Thoracic aorta (tissue), 1 donor: ENCODE measurements around a stretch of chr17.

- RAMPAGE, long total RNA = no peak
These were observed 150.2 kb downstream of the ENGASE start for GRCh38 chr17:79224766-79225207.

- RAMPAGE, long total RNA = no peak
These were observed 238.1 kb downstream of the RBFOX3 start for GRCh38 chr17:79372766-79373172.

DNA sequence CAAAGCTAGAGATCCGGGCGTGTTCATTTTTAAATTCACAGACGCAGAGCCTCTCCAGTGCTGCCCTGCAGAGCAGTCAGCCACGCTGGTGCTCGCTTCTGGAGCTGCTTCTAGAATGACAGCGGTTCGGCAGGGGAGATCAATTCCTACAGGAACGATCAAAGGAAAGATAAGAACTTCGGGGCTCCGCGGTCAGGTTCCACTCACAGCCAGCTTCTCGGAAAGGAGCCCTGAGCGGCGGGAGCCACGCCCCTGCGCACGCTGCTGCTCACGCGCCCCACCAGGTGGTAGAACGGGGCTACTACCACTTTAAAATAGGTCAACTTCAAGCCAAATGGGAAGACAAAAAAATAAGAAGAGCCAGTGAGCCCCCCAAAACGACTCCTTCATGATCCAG is 209.8 kb downstream of the RBFOX3 start:
- RAMPAGE, long total RNA = no peak

GRCh38 chr17:79809396-79810285 is 12.8 kb upstream of the CBX8 start:
- RAMPAGE, long total RNA = no peak

GRCh38 chr17:79810604-79811366 is 13.9 kb upstream of the CBX8 start:
- RAMPAGE, long total RNA = no peak

DNA sequence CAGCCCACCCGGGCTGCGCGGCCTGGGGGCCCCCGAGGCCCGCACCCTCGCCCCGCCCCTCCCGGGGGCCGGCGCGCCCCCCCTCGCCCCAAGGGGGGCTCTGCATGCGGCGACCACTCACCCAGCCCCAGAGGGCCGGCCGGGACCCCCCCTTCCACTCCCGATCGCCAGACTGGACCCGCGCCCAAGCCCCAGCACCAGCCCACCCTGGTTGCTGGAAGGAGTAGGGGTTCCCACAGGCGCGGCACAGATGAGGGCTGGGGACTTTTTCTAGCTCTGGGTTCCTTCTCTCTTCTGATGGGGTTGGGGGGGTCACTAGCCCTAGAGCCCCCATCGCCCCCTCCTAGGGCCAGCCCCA is 16.8 kb upstream of the CBX8 start:
- RAMPAGE, long total RNA = no peak

- RAMPAGE, long total RNA = no peak
These were observed 1.2 kb downstream of the CBX4 start for GRCh38 chr17:79838121-79838281.

- RAMPAGE, long total RNA = no peak
These were observed 2.5 kb upstream of the CBX4 start for GRCh38 chr17:79841402-79842504.

GRCh38 chr17:79843925-79844760 is 4.9 kb upstream of the CBX4 start:
- RAMPAGE, long total RNA = no peak

GRCh38 chr17:79919907-79920420 is 80.7 kb upstream of the CBX4 start:
- RAMPAGE, long total RNA = no peak

DNA sequence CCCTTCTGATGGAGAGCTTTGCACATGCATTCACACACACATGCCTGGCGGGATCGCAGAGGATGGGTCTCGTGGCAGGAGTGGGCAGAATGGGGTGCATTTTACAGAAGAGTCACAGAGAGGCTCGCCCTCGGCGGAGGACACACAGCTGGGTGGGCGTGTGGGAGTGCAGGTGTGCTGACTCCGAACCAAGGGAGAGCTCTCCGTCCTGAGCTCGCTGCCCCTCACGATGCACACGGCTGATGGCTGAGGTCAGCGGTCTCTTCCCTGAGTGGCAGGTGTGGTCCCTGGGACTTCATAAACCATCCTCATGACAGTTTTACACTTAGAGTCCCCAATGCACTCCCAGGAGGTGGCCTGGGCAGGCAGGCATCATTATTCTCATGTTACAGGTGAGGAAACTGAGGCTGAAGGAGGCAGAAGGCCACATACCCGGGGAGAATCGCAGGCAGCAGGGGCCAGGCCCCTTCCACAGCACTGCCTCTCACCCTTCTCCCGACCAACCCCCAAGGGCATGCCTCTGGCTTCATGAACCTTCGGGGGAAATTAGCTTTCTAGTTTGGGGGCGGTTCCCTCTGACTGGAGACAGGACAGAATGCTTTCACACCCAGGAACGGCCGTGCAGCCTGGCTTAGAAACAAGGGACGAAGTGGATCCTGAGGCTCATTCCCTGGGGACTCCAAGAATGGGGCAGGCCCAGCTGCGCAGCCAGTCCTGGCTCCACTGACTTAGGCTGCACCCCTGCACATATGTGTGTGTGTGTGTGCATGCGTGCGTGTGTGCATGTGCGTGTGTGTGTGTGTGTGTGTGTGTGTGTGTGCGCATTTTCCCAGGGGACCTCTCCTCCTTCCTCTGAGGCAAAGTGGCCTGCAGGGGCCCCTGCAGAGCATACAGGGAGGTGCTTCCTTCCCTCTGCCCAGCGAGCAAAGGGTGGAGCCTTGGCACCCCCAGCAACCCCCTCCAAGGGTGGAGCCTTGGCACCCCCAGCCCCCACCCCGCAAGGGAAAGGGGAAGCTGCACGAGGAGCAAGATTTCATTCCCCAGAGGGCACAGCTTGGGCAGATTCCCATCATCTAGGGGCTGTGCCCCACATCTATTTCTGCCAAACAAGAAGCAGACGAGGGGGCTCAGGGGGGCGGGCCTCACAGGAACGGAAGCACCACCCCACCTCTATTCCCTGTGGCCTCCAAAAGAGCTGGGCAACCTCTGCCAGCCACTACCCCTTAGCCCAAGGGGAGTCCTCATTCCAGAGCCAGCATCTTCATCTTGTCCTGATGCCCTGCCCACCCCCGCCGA is 97.3 kb upstream of the CBX4 start:
- RAMPAGE, long total RNA = no peak

DNA sequence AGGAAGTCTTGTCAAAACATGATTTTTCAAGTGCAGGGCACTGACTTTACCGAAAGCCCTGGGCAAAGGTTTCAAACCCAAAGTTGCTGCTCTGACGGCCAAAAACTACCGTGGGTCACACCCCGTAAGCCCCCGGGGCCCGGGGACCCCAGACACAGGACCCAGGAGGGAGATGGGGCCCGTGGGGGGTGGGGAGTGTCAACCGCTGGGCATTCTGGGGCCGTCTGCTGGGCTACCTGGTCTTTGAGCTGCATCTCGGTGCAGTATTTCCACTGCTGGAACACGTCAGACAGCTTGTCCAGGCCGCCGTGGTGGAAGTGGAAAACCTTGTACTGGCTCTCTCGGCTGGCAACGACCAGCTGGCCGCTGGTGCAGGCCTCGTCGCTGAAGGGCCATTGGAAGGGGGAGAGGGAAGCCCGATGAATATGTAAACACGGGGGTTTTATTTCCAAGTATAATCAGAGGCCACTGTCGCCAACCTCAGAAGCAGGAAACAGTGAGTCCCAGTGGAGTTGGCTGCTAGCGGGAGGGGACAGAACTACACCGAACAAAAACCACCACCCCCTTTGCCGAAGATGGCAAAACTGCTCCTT is 84.4 kb downstream of the TBC1D16 start:
- RAMPAGE, long total RNA = no peak

DNA sequence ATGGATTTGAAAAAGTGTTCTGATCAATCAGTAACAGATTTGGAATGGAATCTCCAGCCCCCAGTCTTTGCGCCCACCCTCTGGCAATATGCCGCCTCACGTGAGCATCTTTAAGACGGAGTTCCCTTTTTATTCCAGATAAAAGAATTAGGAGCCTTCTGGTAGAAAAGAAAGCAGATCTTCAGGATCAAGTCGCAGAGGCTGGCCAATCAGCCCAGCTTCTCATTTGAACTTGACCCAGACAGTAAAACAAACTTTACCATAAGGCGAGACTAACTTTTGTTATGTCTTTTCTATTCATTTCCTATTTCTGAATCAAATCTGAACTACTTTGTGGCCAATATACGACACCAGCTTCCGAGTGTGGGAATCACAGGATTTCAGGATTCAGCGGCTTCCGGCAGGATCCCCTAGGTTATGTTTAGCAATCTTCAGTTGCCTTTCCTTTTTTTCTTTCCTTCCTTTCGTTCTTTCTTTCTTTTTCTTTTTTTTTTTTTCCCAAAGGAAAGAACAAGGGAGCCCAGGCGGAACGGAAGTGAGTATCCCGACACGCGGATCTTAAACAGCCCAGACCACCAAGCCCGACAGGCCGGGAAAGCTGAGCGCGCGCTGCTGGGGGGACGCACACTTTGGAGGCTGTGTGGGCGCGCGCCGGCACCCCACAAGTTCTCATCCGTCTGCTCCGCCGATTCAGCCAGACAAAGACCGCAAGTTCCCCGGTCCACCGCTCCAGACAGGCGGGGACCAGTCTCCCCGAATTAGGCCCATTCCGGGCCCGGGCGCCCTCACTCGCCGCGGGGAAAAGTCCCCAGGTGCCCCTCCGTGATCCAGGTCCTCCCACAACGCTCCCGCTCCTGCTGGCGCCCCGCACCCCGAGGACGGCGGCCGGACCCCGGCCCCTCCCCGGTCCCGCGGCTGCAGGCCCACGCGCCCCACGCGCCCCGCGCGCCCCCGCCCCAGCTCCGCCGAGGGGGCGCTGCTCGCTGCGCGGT is 623 bp downstream of the TBC1D16 start:
- RAMPAGE, long total RNA = no peak

DNA sequence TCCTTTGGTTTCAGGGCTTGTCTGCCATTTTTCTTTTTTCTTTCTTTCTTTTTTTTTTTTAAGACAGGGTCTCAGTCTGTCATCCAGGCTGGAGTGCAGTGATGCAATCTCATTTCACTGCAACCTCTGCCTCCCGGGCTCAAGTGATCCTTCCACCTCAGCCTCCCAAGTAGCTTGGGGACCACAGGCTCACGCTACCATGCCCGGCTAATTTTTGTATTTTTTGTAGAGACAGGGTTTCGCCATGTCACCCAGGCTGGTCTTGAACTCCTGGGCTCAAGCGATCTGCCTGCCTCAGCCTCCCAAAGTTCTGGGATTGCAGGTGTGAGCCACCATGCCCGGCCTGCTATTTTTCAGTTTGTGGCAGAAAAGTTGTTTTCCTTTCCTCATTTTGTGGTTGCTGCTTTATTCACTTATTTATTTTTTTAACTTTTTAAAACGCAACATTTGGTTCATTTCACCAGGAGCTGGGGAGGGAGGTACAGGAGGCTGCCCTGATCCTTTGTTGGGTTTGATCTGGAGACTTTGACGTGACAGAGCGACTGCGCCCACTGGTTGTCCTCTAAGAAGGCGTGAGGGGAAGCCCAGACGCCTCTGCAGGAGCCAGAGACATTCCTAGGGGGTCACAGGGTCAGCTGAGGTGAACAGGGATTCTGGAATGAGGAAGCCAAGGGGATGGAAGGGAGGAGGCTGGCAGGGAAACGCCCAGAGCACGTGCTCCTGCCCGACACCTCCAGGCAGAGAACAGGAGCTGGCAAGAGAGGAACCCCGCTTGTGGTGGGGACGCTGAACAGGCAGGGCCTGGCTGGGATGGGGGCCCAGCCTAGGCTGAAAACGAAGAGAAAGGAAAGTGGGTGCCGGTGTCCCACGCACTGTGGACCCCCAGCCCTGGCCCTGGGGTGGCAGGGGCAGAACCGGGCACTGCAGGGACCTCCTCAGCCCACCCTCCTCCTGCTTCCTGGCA is 5.4 kb downstream of the CARD14 start:
- RAMPAGE, long total RNA = no peak

DNA sequence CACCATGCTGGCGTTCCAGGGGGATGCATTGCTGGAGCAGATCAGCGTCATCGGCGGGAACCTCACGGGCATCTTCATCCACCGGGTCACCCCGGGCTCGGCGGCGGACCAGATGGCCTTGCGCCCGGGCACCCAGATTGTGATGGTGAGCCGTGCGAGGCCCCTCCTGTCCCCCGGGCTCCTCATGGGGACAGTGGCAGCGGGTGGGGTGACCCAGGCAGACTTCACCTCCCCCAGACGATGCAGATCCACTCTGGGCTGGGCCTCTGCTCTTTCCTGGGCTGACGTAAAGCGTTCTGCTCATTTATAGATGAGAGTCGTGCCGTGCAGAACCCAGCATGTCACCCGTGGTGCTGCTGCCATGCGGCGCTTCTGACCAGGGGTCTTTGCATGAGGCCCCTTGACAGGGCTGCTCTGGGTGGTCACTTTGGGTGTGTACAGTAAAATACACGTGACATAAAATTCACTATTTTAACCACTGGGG is 21.6 kb downstream of the SGSH start:
- RAMPAGE, long total RNA = no peak

DNA sequence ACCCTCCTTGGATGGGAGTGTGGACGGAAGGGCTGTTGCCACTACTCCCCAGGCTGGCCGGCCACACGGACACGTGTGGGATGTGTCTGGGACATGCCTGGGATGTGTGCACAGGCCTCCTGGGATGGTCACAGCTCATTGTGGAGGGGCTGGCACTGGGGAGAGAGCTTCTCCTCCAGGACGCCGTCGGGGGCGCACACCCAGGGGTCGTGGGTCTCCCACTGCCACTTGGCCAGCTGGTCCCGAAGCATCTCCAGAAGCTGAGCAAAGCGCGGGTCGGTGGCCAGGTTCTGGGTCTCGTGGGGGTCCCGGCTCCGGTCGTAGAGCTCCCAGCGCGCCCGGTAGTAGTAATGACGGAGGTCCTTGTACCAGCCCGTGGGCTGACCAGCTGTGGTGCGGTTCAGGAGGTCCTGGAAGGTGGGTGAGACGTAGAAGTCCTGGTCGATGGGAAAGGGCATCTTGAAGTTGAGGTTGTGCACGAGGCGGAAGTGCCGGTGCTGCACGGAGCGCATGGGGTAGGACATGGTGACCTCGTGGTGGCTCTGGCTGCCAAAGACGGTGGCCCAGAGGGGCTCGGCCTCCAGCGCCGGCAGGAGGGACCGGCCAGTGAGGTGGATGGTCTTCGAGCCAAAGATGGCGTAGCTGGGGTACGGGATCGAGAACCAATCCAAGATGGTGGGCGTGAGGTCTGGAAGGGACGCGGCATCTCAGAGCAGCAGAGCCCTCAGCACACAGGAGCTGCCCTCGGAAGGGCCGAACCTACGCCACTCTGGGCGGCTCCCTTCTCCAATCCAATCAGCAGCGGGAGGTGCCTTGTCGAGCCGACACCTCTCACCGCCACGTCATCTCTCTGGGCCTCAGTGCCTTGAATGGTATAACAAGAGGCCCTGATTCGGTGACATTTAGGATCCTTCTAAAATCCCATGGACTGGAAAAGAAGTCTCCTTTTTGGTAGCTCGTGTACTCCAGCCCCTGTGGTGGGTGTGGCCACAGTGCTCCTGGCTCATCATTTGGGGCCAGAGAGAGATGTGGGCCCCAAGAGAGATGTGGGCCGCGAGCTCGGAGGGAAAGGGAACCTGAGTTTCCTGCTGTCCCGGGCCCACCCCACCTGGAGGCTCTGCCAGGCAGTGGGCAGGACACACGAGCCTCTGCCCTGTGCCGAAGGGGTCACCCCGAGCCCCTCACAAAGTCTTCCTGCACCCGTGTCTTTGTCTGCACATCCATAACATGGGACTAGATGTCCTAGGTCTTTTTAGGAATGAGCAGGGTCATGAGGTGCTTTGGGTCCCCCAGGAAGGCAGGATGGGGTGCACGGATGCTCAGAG is 9.3 kb downstream of the SGSH start:
- RAMPAGE, long total RNA = no peak

DNA sequence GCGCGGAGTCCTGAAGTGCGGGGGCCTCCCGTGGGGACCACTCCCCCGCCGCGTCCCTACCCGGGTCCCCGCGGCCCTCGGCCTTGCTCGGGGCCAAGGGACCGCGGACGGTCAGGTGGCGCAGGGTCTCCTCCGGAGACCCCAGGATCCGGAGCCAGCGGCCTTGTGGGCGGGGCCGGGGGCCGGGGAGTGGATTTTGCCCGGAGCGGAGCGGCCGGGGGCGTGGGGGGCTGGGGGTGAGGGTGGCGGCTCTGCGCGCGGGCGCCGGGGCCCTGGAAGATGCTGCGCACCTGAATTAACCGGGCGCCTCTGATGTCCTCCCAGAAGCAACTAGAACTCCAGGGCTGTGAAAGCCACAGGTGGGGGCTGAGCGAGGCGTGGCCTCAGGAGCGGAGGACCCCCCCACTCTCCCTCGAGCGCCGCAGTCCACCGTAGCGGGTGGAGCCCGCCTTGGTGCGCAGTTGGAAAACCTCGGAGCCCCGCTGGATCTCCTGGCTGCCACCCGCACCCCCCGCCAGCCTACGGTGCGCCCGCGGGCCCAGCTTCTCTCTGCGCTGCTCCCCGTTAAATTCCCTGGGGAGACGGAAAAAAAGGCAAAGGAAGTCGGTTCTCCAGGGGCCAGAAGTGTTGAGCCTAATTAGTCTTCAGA is 489 bp downstream of the SLC26A11 start:
- RAMPAGE, long total RNA = no peak

- RAMPAGE, long total RNA = no peak
These were observed 832 bp downstream of the ENDOV start for GRCh38 chr17:80415819-80416178.

- RAMPAGE, long total RNA = no peak
These were observed 21.9 kb downstream of the NPTX1 start for GRCh38 chr17:80454286-80455206.

DNA sequence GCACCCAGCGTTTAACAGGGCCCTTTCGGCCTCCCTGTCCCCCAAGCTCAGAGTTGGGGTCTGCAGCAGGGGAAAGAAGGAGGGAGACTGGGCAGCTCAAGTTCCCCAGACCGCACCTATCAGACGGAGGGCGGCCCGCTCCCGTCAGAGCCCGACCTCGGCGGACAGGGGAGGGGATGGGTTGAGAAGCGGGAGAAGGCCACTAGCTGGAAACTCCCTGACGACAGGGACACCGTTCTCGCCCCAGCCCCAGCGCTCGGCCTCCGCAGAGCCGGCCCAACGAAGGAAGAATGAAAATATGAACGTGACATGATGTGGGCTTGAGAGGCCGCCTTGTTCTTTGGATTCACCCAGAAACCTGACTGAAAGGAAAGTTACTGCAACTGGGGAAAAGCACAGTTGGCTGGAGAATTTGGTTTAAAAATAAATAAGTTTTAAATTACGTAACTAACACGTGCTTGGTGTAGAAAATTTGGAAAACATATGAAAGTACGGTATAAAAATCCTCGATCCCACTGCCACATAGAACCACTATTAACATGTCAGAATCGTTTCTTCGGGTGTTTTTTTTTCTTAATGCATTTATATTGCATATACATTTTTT is 21.1 kb downstream of the NPTX1 start:
- RAMPAGE, long total RNA = no peak